Pericardium (tissue), 1 donor: ENCODE measurements around a stretch of chr16.

DNA sequence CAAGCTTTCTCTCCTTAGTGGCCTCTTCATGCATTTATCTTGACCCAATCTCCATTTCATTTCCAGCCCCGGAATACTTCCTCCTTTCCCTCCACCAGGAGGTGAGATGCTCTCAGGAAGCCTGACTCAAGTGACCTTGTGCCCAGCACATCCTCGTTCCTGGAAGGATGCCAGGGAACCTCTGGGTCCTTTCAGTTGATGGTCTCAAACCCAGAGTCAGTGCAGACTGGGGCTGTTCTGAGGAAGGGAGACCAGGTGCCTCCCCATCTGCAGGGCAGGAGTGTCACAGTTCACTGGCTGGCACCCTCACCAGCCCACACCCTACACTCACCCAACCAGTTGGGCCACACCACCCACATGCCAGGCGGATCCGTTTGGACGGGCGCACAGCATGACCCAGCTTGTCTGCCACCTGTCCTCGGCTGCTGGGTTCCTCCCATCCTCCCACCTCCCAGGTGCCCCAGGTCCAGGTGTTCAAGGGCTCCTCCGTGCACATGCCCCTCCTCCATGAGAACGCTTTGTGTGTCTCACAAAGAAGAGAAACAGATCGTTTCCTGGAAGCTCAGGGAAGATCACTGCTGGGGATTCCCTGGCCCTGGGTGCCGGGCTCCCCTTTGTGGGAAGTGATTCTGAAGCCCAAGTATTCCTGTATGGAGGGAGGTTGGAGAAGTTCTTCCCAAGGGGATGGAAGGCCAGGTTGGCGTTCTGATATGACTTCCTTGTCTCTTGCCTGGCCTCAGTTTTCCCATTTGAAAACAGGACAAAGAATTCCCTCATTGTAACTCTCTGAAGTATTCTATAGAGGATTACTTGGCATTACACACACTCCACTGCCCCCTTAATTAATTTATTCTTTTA lies 14.2 kb upstream of the EMP2 start:
- RRBS: no CpG with 5 or more reads among the region's 12 CpGs

- RRBS: no CpG with 5 or more reads among the region's 8 CpGs
Observed at GRCh38 chr16:10599536-10599994, 19.2 kb upstream of the EMP2 start.

- RRBS: no CpG with 5 or more reads among the region's 12 CpGs
Observed at GRCh38 chr16:10616948-10617690, 36.7 kb upstream of the EMP2 start.

DNA sequence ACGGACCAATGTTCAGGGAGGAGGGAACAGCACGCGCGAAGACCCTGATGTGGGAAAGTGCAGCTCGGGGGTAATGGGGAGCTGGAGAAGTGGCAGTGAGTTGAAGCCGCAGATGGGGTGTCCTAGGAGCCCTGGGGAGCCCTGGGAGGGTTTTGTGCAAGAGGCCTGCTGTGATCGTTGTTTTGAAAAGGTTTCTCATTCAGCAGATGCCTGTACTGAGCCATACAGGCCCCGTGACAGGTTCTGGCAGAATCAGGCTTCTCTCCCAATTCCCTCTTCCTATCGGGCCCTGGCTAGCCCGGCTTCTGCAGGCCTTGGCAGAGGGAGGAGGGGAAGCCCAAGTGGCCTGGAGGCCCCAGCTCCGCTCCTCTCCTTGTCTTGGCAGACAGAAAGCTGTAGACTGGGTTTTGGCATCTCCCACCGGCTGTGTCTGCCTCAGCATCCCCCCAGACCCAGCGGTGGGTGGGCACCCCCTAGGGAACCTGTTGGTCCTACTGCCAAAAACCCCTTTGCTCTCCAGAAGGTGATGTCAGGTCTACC lies 38.4 kb upstream of the EMP2 start:
- RRBS: no CpG with 5 or more reads among the region's 13 CpGs

- RRBS: 68% methylated on average over 3 of the region's 11 CpGs
Observed at GRCh38 chr16:10750981-10751428, 7.4 kb downstream of the NUBP1 start.

DNA sequence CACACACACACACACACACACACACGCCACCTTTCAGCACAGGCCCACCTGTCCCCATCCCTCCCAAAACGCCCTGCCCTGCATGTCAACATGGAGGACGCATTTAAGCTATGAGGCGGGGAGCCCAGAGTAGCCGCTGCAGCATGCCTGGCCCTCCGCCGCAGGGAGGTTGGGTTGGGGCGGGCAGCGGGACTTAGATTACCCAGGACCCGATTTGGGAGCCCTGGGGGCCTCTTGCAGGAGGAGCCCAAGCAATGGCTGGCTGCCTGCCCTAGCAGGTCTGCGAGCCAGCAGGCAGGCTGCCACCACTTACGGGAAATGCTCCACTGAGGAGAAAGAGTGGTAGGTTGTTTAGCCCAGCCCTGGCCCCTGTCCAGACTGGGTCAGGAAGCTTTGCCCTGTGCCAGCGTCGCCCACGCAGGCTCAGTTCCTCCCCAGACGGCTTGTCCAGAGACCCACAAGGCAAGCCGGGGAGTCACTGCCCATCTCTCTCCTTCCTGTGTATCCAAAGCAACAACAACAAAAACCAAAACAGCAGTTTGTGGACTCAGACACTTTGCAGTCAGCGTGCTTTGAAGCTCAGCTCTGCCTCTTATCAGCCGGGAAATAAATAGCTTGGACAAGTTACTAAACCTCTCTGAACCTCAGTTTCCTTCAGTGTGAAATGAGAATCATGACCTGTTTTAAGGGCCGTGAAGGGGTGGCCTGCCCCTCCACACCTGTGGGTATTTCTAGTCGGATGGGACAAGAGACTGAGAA lies 10.3 kb upstream of the TVP23A start:
- RRBS: no CpG with 5 or more reads among the region's 21 CpGs

DNA sequence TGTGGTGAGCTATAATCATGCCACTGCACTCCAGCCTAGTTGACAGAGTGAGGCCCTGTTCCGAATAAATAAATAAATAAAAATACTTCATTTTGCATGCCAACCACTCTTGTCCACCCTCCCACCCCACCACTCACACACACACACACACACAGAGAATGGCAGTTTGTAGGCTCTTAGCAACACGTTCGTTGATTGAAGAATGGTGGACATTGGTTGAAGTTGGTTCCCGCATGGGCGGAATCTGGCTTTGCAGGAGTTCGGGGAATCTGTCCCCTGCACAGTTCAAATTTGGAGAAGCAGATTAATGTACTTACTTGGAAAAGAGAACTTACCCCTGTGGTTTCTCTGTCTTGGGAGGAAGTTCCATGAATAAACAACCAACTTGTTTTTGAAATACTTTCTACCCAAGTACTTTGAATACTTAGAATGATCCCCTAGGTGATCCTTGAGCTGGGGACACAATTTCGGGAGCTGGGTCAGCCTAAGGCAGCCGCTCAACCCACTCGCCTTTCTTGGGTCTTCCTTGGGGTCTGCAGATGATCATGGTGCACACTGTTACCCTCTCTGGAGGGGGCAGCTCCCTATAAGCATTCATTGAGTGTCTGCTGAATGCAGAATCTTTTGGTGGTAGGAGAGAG lies 28.1 kb upstream of the TVP23A start:
- RRBS: no CpG with 5 or more reads among the region's 9 CpGs

GRCh38 chr16:10878327-10879137 lies 1.5 kb downstream of the CIITA start:
- RRBS: no CpG with 5 or more reads among the region's 26 CpGs

GRCh38 chr16:10879884-10880533 lies 3.0 kb downstream of the CIITA start:
- RRBS: 27% methylated on average over 2 of the region's 11 CpGs

GRCh38 chr16:10923681-10924271 lies 18.5 kb downstream of the DEXI start:
- RRBS: 39% methylated on average over 1 of the region's 13 CpGs

DNA sequence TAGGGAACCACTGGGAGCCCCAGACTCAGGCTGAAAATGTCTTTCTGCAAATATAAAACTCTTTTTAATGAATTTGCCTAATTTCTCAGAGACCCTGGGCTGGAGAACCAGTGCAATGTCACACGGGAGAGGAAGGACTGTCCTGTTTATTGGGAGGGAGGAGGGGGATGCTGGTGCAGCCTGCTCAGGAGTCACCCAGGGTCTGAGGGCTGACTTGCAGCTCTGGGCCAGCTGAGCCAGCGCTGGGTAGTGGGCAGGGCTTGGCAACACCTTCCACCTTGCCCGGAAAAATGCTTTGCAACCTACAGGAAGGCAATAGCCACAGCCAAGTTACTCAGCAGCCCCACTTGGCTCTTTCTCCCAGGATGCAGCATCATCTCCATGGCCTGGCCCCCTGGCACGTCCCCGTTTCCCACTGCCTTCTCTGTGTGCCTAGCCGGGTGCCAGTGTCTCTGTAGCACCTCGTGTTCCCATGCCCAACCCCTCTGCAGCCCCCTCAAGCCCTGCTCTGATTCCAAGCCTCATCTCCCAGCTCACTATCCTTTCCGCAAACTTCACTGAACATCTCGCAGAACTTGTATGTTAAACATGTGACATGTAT lies 12.5 kb downstream of the DEXI start:
- RRBS: no CpG with 5 or more reads among the region's 9 CpGs

GRCh38 chr16:10937483-10937825 lies 4.8 kb downstream of the DEXI start:
- RRBS: no CpG with 5 or more reads among the region's 7 CpGs

DNA sequence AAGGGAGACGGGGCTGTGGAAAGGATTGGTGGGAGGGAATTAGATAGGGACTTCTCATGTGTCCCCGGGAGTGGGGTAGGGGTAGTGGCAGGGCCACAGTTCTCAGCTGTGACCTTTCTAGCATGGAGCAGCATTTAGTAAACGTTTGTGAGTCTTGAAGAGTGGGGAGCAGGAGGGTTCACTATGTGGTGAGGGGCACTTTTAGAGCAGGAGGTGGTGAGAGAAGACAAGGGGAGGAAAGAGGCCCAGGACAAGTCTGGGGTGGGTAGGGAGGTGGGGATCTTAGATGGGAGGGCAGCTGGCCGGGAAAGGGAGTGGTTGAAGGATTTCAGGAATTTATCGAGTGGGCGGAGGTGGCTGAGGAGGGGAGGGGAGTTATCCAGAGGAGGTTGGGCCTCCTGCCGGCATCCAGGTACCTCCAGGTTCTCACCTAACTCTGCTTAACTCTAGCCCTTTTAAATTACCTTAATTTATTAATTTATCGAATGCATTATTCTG lies 1.9 kb downstream of the CLEC16A start:
- RRBS: 21% methylated on average over 2 of the region's 8 CpGs

GRCh38 chr16:11183399-11183868 lies 72.6 kb downstream of the SOCS1 start:
- RRBS: no CpG with 5 or more reads among the region's 10 CpGs

GRCh38 chr16:11252870-11253203 lies 3.2 kb downstream of the SOCS1 start:
- RRBS: no CpG with 5 or more reads among the region's 1 CpG

DNA sequence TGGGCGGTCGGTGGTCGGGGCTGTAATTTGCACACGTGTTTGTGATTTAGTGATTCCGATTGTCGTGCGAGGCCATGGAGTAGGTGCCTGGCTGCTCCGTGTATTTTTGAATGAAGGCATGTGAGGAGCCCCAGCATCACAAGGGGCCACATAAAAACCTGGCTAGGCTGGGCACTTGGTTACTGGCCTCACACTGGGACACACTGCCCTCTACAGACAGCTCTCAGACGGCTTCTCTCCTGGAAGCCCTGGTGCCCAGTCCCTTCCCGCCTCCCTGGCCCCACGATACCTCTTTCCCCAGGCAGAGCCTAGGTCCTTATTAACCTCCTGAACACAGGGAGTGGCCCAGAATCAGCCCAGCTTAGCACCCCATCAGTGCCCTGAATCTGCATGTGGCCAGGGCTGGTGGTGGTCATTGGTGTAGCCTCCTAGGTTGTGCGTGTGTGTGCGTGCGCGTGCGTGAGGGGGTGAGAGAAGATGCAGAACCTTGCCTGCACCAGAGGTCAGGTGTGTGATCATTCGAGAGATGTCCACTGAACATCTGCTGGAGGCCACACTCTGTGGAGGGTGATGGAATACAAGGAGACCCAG lies 1.3 kb upstream of the SOCS1 start:
- RRBS: no CpG with 5 or more reads among the region's 17 CpGs

DNA sequence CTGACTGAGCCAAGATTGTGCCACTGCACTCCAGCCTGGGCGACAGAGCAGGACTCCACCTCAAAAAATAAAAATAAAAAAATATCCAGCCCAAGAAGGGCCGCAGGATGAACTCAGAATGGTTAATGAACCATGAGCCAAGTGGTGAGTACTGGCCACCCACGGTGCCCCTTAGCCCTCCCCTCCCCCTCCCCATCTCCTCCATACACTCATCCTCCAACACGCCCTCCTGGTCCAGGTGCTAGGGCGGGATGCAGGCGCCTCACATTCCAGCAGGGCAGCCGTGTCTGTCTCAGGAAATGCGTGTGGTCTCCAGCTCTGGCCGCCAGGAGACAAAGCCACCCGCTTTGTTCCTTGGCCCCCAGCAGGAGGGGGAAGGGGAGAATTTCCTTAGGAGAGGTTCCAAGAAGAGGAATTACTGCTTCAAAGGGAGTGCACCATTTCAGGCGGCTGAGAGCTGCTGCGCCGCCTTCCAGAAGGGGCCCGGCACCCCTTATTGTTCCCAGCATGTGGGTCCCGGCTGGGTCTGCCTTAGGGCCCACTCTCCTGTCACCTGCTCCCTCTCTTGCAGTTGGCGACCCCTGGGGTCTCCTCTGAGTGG lies 29.8 kb upstream of the RMI2 start:
- RRBS: no CpG with 5 or more reads among the region's 16 CpGs

- RRBS: no CpG with 5 or more reads among the region's 10 CpGs
Observed at GRCh38 chr16:11329015-11329681, 16.1 kb upstream of the RMI2 start.

DNA sequence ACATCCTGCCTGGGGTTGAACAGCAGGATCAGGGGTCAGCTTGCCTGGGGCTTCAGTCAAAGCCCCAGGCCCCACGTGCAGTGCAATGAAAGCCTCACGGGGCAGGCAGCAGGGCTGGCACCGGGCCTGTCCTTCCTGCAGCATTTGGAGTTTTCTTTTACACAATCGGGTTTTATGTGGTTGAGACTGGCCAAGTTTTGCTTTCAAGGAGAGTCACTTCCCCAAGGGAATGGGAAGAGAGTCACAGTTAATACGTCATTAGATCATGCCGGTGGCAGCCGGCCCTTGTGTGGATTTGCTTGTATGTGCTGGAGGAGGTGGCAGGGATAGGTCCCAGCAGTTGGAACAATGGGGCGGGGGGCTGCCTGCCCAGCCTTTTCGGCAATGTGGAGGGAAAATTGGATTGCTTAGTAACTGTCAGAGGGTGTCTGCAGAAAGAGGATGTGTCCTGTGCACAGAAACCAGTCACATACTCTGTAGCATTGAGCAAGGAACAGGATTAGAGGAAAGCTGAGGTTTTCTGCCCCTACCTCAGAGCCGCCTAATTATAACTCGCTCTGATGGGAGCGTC lies 4.5 kb downstream of the RMI2 start:
- RRBS: no CpG with 5 or more reads among the region's 12 CpGs

GRCh38 chr16:11350671-11351377 lies 5.6 kb downstream of the RMI2 start:
- RRBS: no CpG with 5 or more reads among the region's 12 CpGs